ENCODE data around the gene ETV5.

GRCh38 chr3:185918323-185918522, 19.6 kb downstream of the TRA2B start:
- PRO-cap = no peak
- RAMPAGE, long total RNA, 2 experiments = no peak in any of the 2 experiments

- PRO-cap = no peak
- RAMPAGE, long total RNA, 2 experiments = no peak in any of the 2 experiments
Observed at GRCh38 chr3:185925610-185926329, 12.0 kb downstream of the TRA2B start.

DNA sequence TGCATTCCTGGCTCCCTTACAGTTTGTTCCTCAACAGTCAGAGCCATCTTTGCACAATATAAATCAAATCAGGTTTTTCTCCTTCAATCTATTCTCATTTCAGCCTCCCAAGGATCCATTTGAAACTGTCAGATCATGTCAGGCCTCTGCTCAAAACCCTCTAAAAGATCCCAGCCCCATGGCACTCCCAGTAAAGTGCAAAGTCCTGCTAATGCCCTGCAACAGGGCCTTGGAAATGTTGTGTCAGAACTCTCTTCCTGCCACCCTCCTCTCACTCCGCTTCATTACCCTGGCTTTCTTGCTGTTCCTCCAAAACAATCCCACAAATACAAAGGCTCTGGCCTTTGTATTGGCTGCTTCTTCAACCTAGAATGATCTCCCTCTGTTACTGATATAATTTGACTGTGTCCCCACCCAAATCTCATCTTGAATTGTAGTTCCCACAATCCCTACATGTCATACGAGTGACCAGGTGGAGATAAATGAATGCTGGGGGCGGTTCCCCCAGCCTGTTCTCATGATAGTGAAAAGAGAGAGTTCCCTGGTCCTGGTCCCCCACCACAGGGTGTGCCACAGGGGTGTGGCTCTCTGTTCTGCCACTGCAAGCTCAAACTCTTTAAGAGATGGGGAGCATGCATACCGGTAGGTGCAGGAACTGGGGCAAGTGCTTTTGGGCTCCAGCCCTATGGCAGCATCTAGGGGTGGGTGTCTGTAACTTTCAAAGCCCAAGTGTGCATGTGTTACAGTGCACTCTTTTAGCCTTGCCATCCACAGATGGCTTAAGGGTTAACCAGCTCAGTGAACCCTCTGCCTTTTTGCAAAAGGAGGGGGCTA, 22.9 kb upstream of the TRA2B start:
- PRO-cap = no peak
- RAMPAGE, long total RNA, 2 experiments = no peak in any of the 2 experiments

DNA sequence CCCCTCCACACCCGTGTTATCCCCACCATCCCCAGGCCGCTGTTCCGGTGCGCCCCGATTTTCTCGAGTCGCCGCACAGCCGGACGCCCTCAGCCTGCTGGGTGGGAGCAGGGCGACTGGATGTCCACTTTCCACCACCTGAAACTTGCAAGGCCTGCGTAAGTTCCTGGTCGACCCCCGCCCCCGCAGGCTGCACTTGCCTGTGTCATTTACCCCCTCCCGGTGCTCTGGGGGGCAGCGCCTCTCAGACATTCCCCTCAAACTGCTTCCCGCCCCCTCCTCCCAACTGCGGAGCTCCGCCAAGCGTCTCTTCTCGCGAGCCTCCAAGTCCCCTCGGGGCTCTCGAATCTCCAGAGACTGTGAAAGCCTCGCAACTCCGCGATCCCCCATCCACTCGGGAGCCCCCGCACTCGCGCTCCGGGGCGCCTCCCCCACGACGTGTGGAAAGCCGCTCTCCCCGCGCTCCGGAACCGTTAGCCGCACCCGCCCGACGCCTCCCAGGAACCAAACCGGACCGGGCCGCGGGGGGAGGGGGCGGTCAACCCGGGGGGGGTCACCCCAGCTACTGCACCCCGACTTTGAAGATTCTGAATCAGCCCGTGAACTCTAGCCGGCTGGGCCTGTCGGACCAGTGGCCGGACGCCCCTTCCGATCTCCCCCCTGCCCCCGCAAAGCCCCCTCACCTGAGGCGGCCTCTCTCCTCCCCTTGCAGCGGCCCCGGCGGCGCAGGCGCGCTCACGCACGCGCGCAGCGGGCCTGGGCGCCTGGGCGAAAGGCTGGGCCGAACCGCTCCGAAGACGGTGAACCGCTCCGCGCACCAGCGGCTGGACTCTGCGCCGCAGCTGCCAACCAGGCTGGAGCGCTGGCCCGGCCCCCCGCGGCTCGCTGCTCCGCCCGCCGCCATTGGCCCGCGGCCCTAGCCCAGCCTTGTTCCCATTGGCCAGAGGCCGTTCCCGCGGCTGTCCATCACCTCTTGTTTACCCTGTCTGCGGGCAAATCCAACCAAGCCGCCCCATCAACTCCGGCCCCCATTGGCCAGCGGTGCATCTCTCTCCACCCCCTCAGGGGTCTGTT, at the start of gene ETV5:
Gene ETV5, minus strand, starts transcription at position 833 of the 1,074 bp plus-strand sequence.
- PRO-cap = bidirectional peak, plus-strand start outside the sequence, minus-strand start at position 833 of the sequence
- RAMPAGE, long total RNA, 2 experiments = start-site peak on the minus strand in 1 of 2 experiments, centred at position 780 of the sequence, 59 reads per replicate

- PRO-cap = no peak
- RAMPAGE, long total RNA, 2 experiments = no peak in any of the 2 experiments
Observed at GRCh38 chr3:186209747-186210030, 100.8 kb upstream of the ETV5 start.

DNA sequence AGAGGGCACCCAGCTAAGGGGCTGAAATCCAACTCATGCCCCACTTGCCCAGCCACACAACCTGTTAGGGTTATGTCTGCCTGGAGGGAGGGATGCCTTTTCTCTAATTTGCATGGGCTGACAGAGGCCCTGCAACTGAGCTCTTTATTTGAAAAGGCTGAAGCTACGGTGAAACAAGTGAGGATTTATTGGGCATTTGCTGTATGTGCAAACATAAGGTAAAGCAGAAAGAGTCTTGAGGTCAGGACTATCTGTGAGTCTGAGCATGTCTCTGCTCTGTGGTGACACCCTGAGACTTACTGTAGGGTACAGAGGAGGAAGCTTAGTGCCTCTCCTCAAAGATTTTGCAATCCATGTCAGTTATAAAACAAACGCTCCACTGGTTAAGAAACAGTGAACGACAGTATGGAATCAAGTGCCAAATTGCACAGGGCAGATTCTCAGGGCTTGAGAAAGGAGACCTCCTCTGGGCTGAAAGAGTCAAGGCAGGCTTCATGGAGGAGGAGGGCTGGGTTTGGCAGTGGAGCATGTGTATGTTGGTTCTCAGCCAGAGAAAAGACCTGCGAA, 3.1 kb upstream of the DGKG start:
- PRO-cap = no peak
- RAMPAGE, long total RNA, 2 experiments = no peak in any of the 2 experiments

- PRO-cap = unidirectional peak, minus-strand start at chr3:186383746
- RAMPAGE, long total RNA, 2 experiments = no peak in any of the 2 experiments
Observed at GRCh38 chr3:186383572-186384096, 21.6 kb upstream of the DGKG start.

DNA sequence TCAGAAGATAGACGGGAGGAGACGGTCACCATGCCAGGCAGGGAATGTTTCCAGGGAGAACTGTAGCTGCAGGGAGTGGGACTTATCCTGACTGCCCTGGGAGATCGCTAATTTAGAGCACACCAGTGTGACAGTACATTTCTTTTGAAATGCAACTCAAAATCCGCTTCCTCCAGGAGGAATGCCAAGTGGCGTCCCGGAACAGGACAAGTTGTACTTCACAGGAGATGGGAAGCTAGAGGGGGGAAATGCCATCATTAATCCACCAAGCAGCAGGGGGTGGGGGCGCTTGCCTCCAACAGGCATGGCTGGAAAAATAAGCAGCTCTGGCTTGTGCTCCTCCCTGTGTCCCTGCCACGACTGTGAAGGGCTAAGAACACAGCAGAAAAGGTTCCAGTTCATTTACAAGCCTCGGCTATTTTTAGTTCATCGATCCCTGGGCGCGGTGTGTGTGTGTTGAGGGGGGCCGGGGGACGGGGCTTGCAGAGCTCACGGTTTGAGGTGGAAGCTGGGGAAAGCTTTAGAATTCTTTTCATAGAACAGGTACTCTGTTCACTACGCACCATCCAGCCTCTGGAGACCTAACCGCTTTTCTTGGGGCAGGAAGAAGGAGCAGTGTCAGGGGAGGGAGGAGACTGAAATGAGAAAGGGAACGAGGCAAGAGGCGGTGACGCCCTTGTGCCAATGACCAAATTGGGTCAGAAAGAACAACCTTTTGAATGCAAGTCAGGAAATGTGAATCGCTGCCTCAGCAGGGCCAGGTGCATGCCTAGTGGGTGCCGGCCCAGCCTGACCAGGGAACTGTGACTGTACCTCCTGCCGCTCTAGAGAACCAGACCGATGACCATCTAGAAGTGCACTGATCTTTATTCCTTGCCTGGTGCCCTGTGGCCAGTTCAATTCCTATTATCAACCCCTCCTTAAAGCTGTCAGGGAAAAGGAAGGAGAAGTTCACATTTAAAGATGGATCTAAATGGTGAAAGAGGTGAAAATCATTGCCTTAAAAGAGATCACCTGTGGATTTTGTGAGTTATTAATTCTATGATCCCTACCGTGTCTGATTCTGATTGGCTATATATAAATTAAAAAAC, 51.9 kb upstream of the DGKG start:
- PRO-cap = bidirectional peak, plus-strand start at position 260 of the sequence, minus-strand start at position 62 of the sequence; bidirectional peak, plus-strand start at position 485 of the sequence, minus-strand start at position 362 of the sequence; bidirectional peak, plus-strand start at position 743 of the sequence, minus-strand start at position 583 of the sequence
- RAMPAGE, long total RNA, 2 experiments = no peak in any of the 2 experiments

DNA sequence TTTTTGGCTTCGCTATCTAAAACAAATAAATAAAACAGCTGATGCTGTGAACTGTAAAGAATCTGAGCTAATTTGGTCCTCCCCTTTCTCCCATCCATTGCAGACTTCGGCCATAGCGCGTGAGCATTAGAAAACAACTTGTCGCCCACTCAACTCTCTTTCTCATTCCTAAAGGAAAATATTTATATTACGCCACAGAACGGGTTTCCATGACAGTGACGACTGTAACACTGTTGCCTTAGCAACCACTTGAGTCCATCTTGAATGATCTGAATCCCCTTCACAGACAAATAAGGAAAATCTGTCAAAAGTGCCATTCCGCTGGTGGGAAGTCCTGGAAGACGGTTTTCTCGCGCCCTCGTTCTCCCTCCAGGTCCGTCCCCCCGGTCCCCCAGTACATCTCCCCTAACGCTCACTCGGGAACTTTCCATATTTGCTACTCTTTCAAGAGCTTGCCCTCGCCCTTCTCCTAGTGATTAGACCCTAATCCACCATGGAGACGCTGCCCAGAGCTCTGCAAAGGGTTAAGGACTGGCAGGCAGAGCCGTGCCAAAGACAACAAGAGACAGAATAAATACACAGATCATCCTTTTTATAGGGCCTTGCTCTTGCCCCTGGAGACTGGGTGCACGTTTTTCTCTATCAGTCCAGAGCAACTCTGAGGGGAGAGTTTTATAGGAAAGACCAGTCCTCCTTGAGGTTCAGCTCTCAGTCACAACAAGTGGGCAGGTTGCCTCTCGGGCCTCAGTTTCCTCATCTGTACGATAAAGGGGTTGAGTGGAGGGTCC, 50.5 kb downstream of the CRYGS start:
- PRO-cap = no peak
- RAMPAGE, long total RNA, 2 experiments = no peak in any of the 2 experiments

DNA sequence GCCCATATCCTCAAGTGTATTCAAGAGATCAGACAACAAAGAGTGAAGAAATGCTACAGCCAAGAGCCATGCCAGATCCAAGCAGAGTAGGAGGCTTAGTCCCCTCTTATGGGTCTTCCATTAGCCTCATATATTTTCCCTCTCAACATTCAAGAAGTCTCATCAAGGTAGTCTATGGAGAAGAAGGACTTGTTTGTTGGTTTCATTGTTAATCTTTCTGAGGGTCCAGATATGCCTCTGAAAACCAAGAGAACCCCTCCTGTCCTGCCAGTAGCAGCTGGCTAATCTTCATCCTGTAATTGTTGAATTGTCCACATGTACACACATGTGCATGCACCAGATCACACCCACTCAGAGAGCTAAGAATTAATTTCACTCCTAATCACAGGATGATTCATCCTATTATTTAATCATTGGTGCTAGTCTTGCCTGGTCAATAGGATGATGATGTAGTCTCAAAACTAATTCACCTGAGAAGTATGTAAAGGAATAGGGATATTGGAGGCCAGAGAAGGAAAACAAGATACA, 7.9 kb upstream of the AHSG start:
- PRO-cap = no peak
- RAMPAGE, long total RNA, 2 experiments = no peak in any of the 2 experiments

GRCh38 chr3:186635536-186636017, 4.6 kb upstream of the FETUB start:
- PRO-cap = no peak
- RAMPAGE, long total RNA, 2 experiments = no peak in any of the 2 experiments

DNA sequence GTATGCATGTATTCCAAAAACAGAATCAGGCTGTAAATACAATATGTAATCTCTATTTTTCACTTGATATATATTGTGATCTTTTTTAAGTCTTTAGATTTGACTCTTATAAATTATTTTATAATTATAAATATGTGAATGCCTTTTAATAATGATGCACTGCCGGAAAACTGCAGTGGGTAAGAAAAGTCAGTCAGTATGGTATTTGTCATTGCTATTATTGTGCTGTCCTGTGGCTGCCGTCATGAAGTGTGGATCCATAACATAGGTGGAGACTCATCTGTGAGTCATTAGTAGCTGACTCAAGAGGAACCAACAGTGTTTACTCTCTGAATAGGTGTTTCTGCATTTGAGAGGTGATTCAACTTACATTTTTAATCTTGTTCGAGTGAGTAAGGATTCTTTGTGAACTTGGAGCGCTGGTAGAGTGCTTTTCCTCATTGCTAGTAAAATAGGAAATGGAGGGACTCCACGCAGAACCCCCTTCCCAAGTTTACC, 30.5 kb upstream of the EIF4A2 start:
- PRO-cap = no peak
- RAMPAGE, long total RNA, 2 experiments = no peak in any of the 2 experiments

DNA sequence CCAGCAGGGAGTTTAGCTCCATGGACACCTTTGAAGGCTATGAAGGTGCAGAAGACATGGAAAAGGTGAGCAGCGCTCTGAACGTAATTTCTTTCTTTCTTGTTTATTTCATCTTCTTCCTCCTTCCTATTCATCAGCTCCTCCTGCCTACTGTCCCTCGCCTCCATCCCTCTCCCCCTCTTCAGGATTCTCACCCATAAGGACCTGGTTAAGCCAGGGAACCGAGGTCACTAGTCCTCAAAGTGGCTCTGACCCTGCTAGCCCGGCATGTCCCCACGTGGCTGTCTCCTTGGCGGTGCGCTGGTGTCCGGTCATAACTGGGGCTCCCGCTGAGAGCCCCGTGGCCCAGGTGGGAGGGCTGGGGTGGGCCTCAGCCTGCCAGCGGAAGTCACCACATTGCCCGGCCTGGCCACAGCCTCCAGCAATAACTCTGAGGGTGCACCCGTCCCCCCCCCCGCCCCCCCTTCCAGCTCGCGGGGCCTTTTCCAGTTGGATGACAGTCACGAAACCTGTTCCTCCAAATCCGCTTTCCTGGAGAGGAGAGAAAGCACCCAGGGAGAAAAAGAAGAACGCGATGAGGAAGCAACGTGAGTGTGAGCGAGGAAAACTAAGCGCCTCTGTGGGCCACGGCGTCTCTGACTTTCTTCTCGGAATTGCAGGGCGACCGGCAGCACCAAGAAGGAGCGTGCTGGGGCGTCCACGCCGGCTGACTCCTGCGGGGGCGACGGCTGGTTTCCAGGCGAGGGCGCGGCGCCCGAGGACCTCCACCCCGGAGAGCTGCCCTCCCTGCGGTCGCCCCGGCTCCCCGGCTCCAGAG, 15.7 kb upstream of the ADIPOQ start:
- PRO-cap = no peak
- RAMPAGE, long total RNA, 2 experiments = no peak in any of the 2 experiments

DNA sequence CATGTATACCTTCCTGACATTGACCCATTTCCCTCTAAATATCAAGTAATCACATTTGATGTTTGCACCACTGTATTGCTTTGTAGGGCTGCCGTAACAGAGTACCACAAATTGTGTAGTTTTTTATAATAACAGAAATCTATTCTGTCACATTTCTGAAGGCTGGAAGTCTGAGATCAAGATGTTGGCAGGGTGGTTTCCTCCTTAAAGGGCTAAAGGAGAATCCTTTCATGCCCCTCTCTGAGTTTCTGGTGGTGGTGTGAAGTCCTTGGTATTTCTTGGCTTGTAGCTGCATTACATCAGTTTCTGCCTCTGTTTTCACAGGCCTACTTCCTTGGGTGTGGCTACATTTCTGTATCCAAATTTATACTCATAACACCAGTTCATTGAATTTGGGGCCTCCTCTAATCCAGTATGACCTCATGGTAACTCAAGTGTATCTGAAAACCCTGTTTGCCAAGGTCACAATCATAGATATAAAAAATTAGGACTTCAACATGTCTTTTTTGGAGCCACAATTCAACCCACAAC, 29.1 kb upstream of the ST6GAL1 start:
- PRO-cap = no peak
- RAMPAGE, long total RNA, 2 experiments = no peak in any of the 2 experiments

GRCh38 chr3:186929118-186929729, 1.1 kb upstream of the ST6GAL1 start:
- PRO-cap = unidirectional peak, plus-strand start at chr3:186929429
- RAMPAGE, long total RNA, 2 experiments = no peak in any of the 2 experiments

GRCh38 chr3:186957638-186958271, 27.4 kb downstream of the ST6GAL1 start:
- PRO-cap = no peak
- RAMPAGE, long total RNA, 2 experiments = start-site peak on the plus strand in 1 of 2 experiments, at chr3:186957967-186958003 at its widest, 8 reads per replicate

GRCh38 chr3:187042685-187043292, 96.5 kb downstream of the RPL39L start:
- PRO-cap = no peak
- RAMPAGE, long total RNA, 2 experiments = no peak in any of the 2 experiments

- PRO-cap = no peak
- RAMPAGE, long total RNA, 2 experiments = no peak in any of the 2 experiments
Observed at GRCh38 chr3:187100892-187101557, 38.3 kb downstream of the RPL39L start.

- PRO-cap = no peak
- RAMPAGE, long total RNA, 2 experiments = no peak in any of the 2 experiments
Observed at GRCh38 chr3:187179805-187181105, 17.0 kb upstream of the RTP1 start.

DNA sequence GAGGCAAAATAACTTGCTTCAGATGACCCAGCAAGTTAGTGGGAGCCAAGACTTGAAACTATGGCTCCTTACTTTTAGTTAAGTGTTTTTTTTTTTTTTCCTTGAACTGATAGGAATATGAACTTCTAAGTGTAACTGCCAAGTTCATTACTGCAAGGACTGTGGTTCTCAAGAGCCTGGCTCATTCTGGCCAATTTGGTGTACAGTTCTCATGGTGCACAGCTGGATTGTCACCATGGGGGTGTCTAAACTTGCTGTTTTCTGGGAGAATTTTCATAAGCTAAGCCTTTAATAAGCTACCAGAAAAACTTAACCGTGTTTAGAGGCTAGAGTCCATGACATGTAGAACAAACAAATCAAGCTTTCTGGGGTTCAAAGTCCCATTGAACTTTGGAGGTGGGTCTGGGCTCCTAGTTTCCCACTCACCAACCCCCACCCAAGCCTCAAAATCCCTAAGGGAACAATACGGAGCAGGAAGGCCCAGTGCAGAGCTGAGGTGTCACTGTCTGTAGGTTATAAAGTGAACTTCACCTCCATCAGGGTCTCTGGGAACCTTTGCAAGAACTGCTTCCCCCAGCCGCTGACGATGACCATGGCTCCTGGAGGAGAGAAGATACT, 25.4 kb downstream of the RTP1 start:
- PRO-cap = no peak
- RAMPAGE, long total RNA, 2 experiments = no peak in any of the 2 experiments